Camera-type eye (tissue), 1 donor: Measurements from ENCODE around the genes ZRANB2 and SLC44A5.

DNA sequence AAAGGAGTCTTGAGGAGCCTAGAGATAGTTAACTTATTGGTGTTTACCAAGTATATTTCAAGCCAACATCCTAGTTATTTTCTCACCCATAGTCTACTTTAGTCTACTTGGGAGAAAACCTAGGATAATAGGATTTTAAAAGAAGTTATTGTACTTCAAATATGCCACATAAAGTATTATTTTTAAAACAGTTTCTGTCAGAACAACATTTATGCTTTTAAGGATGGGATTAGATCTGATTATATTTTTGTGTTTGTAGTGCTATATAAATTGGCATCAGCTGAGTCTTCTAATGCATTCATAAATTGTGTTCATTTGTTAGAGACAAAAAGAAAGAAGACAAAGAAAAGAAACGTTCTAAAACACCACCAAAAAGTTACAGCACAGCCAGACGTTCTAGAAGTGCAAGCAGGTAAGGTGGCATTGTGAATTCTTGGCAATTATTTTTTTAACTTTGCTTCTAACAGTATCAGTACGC, 25.4 kb downstream of the SRSF11 start:
- RAMPAGE, long total RNA, result no peak

- RAMPAGE, long total RNA, result no peak
Observed at GRCh38 chr1:70706103-70707185, 295.4 kb downstream of the CTH start.

DNA sequence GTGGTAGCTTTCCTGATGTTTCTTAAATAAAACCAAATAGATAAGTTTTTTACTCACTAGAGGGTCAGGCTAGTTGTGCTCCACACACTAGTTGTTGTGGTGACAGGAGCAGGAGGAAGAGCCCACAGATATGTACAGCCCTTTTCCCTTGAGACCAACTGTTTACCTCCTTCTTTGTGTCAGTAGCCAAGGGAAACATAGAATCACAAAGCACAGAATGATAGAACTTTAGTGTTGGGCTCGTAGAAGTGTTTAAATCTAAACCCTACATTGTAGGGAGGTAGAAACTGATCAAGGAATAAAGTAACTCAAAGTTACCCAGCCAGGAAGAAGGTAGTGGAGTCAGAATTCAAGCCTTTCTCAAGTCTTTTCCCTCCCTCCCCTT, 309.1 kb downstream of the CTH start:
- RAMPAGE, long total RNA, result no peak

- RAMPAGE, long total RNA, result start-site peak on the minus strand at chr1:71081008-71081023, 202 reads
Observed at GRCh38 chr1:71080491-71081558, at the start of gene ZRANB2. TSS of gene ZRANB2 (minus strand) at chr1:71081035.

DNA sequence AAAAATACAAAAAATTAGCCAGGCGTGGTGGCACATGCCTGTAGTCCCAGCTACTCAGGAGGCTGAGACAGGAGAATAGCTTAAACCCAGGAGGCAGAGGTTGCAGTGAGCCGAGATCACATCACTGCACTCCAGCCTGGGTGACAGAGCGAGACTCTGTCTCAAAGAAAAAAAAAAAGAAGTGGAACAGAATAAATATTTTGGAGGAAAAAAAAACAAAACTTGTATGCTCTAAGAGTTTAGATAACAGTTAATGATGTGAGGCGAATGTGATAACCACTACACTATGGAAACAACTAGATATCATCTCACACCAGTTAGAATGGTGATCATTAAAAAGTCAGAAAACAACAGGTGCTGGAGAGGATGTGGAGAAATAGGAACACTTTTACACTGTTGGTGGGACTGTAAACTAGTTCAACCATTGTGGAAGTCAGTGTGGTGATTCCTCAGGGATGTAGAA, 391.3 kb downstream of the LRRIQ3 start:
- RAMPAGE, long total RNA, result no peak

DNA sequence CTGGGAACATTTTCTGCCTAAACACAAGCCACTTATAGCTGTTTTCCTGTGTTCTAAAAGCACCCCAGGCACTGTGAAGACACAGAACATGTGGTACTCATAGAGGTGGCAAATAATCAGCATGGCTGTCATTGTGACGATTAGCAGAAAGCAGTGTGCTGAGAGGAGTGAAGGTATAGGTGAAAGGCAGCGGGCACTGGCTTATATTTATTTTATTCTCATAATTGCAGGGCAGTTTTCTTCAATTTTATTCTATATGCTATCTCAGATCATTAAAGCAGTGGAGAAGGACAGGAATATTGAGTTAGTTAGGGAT, 119.5 kb downstream of the LRRC53 start:
- RAMPAGE, long total RNA, result no peak

- RAMPAGE, long total RNA, result no peak
Observed at GRCh38 chr1:75610919-75611501, at the start of gene SLC44A5. TSS of gene SLC44A5 (minus strand) at chr1:75611114.

- RAMPAGE, long total RNA, result no peak
Observed at GRCh38 chr1:75614645-75615293, 3.9 kb upstream of the SLC44A5 start.

- RAMPAGE, long total RNA, result no peak
Observed at GRCh38 chr1:75732569-75732980, 8.1 kb downstream of the ACADM start.

- RAMPAGE, long total RNA, result no peak
Observed at GRCh38 chr1:75788279-75788761, 2.3 kb downstream of the RABGGTB start.

GRCh38 chr1:75790961-75791855, 5.2 kb downstream of the RABGGTB start:
- RAMPAGE, long total RNA, result no peak

DNA sequence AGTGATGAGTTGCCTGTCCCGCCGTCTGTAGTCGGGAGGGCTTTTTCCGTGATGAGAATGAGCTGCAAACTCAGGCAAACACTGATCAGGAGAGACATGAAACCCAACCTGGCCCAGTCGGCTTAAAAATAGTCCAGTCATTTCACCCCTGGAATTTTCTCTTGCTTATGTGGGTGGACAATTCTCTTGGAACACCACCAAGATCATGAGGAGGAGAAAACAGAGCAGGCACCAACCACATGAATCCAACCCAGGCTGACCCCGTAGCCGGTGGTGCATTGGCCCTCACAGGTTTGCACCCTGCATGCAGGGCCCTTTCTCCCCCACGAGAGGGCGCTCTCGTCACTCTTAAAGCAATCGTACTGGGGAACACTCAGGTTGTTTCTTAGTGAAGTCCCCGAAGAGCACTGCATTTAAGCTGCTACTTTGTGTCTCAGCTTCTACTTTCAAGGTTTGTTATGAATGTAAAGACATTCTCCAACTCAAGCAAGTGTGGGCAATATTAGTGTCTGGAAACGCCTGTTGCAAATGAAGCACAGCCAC, 79.5 kb downstream of the ST6GALNAC3 start:
- RAMPAGE, long total RNA, result no peak

DNA sequence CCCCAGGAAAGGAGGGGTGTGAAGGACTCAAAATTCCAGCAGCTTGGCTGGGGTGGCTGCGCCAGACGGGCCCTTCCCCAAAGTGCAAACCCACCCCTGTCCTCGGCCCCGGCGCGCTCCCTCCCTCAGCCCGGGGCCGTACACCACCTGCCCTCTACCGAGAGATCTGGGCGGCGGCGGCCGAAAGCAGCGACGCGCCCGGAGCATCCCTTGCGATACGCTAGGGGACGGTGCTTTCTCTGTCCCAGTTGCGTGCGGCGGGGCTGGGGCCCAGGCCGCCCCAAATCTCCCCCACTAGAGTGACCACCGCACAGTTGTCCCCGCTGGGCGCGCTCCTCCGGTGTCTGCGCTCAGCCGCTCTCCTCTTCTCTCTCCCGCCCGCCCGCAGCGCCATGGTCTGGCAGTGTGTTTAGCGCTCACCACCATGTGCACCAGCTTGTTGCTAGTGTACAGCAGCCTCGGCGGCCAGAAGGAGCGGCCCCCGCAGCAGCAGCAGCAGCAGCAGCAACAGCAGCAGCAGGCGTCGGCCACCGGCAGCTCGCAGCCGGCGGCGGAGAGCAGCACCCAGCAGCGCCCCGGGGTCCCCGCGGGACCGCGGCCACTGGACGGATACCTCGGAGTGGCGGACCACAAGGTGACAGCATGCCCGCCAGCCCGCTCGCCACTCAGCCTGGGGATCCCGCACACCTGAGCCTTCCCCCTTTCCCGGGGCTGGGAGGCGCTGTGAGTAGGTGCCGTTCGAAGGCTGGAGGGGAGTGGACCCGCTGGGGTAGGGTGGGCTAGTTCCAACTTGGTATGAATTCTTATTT, 1.0 kb downstream of the ST6GALNAC5 start:
- RAMPAGE, long total RNA, result no peak

DNA sequence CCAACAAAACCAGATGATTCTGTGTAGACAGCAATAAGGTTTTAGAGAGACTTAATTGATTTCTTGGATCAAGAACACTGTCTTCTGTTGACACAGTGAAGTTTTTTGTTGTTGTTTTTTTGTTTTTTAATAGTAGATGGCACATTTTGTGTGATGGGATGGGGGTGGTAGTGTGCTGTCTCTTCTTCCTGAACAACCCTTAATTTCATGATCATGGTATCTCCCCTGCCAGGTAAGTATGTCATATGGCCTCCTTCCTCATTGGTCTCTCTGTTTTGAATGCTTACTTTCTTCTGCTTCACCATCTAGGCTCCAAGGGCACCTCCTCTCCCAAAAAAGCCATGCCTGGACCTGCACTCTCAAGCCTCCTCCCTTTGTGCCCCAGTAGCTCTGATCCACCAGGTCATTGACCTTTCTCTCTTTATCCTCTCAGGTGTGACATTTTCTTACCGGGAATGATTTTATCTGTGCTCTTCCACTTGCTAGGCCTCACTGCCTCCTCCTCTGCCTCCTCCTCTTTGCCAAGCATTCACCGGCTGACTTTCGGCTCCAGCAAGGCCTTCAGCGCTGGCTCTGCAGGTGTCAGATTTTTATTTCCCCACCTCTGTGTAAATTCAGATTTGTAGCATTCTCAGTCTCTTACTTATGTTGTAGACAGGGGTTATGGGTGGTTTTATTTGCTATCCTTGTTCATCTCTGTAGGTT, 91.4 kb downstream of the ST6GALNAC5 start:
- RAMPAGE, long total RNA, result no peak

GRCh38 chr1:77128962-77129181, 90.4 kb downstream of the PIGK start:
- RAMPAGE, long total RNA, result no peak

- RAMPAGE, long total RNA, result no peak
Observed at GRCh38 chr1:77279908-77280439, 1.8 kb upstream of the AK5 start.

DNA sequence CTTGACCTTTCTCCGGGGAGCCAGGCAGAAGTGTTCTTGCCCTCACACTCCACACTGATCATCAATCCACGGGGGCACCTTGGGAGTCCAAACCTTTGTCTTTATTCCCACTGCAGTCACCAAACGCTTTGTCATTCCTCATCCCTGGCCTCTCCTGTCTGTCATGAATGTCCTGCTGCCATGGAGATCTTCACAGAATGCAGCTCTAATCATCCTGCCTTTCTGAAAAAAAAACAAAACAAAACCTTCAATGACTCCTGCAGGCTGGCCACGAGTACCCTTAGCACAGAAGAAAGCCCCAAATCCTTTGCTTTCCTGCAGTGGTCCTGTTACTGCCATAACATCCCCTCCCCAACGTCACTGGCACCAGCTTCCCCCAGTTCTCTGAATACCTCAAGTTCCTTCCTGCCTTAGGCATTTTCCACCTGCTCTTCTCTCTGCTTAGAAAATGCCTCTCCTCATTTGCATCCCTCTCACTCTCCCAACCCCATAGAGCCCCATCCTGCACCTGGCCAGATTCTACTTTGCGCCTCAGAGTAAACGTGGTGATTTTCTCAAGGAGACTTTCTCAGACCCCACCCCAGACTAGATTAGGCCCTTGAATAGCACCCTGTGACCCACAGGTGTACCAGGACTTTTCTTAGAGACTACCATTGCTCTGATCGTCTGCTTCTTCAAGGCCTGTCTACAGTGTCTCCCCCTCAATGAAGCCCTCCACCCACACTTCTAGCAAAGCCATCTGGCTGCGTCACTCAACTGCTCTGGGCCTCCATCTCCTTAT, 131.2 kb downstream of the AK5 start:
- RAMPAGE, long total RNA, result no peak

GRCh38 chr1:77929131-77929543, 40.7 kb downstream of the NEXN start:
- RAMPAGE, long total RNA, result no peak

- RAMPAGE, long total RNA, result no peak
Observed at GRCh38 chr1:77942349-77942793, 36.5 kb downstream of the FUBP1 start.

DNA sequence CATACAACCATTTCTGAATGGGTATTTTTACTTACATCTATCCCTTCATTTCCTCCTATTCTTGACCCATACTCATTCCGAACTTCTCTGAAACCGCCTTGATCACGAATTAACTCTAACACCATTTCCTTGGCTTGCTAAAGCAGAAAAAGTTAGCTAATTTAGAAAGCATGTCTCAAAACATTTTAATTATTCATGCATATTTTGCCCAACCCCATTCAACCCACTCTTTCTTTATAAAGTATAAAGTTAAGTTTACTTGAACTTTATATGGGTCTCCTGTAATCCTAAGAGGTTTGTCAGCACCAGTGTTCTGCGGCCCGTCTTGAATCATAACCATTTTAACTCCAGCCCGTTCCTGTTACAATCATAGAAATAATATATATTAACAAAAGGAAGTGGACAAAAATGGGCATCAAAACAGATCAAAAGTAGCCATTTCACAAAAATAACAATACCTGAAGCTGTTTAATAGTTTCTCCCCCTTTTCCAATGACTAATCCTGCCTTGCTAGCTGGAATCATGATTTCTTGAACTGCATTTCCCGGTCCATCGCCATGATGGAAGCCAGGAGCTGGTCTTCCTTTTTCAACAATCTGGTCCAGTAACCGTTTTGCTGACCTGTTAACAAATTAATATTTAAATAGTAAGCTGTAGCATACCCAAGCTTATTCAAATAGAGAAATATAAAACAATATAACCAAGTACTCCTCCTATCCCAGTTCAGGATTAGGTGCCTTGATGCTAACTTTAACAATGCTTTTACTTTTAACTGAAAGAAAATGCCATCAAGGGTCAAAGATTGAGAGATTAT, 14.1 kb downstream of the FUBP1 start:
- RAMPAGE, long total RNA, result no peak